Heart left ventricle (tissue), 7 donors: ENCODE measurements around a stretch of chr9.

- PRO-cap, 6 experiments: peak in 6 of 6 experiments; most common plus-strand start chr9:124658435 (in 6); most common minus-strand start chr9:124658244 (in 6)
- RAMPAGE, long total RNA, 2 experiments: no peak in any of the 2 experiments
- RRBS: no CpG with 5 or more reads among the region's 15 CpGs
Observed at GRCh38 chr9:124657981-124659010, 112.8 kb downstream of the NR6A1 start.

DNA sequence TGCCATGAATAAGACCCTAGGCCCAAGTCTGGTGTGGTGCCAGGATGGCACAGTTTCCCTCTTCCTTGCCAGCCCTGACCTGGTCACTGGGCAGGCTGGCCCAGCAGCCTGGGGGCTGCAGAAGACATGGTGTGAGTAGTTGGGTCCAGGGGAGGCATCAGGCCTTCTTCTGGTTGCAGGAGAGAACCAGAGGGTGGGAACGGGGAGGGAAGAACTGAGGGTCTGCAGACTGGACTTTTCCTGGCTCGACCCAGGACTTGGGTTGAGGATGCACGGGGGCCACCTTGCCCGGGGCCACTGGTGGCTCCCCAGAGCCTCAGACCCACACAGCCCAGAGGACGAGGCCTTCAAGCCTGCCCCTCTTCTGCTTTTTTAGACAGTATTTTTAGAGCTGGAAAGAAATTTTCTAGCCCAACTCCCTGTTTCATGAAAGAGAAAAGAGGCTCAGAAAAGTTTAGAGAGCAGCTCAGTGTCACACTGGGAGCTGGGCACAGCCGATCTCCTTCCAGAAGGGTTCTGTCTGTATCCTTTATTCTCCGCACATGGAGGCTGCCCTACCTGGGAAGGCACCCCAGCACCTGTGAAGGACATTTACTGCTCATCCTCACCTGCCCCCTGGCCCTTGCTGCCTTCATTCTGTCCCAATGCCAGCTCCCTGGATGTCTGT, 34.6 kb downstream of the OLFML2A start:
- PRO-cap, 6 experiments: no peak in any of the 6 experiments
- RAMPAGE, long total RNA, 2 experiments: no peak in any of the 2 experiments
- RRBS: no CpG with 5 or more reads among the region's 7 CpGs

DNA sequence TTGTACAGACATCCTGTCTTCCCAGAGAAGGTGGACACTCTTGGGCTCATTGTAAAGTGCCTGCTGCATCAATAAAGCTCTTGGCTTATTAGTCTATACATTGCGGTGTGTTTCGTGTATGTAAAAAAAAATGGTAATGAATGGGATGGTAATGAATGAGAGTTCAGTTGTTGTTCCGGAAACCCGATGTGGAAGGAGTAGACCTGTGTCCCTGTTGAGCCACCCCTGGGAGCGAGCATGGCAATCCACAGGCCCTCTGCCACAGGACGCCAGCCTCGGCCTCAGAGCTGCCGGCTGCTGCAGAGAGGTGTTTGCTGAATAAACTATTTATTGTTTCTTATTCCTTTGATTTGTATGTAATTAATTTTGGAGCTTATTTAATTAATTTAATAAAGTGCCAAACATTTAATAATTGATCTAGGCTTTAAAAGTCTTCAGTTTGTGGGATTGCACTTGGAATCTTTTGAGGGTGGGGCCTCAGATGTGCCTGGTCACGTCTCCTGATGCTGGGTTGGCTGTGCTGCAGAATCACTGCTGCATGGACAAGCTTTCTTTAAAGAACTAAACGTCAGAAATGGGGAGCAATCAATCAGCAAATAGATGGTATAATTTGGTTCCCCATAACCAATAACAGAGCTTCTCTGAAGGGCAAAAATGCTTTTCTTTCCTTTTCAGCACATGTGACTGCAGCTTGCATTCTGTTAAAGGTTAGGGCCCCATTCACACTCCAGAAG, 15.6 kb downstream of the ARPC5L start:
- PRO-cap, 6 experiments: no peak in any of the 6 experiments
- RAMPAGE, long total RNA, 2 experiments: no peak in any of the 2 experiments
- RRBS: no CpG with 5 or more reads among the region's 10 CpGs

DNA sequence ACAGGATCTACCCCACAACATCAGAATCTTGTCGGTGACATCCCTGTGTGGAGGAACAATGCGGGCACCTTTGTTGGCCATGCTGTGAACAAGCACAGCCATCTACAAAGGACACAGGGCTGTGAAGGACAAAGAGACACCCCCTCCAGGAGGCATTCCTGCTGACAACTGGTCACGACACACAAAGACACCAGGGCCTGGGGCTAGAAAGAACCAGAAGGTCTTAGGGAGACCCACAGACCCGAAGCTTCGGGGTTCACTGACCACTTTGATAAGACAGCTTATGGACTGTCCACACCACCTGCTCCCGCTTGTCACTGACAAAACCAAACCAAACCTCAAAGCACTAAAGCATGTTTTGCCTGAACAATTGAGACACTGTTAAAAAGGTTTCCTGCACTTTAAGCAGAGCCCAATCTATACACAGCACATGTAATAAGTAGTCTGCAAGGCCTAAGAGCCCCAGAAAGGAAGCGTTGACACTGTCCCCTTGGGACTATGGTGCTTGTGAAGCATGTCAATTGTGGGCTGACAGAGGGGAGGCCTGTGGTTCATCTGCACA, 184.9 kb downstream of the GAPVD1 start:
- PRO-cap, 6 experiments: no peak in any of the 6 experiments
- RAMPAGE, long total RNA, 2 experiments: no peak in any of the 2 experiments
- RRBS: no CpG with 5 or more reads among the region's 7 CpGs

DNA sequence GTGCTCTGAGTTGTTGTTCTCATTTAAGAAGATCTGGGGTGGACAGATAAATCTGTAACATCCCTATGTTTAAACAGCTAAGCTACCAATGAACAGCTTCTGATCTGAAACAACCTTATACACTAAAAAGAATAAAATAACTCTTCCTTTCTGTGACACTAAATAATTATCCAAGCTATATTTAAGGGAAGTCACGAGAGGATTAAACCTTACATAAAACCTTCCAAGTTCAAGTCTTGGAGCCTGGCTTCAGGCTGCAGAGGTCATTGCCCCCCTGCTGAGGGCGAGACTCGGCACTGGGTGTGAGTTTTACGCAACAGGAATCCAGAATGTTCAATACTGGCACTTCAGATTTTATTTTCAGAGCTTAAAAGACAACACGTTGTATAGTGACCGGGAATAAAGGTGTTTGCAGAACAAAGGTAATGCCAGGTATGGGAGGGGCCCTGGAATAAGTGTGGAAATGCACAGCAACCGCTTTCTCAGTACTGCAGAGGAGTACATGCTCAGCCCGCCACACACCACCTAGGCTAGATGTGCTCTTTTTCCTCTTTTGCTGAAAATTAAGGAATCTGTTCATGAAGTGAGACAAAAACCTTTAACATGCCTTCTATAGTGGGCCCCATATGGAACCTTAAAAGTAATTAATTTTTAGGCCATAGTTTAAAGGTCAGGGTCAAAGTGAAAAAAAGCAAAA, 207.0 kb downstream of the GAPVD1 start:
- PRO-cap, 6 experiments: no peak in any of the 6 experiments
- RAMPAGE, long total RNA, 2 experiments: no peak in any of the 2 experiments
- RRBS: no CpG with 5 or more reads among the region's 8 CpGs

DNA sequence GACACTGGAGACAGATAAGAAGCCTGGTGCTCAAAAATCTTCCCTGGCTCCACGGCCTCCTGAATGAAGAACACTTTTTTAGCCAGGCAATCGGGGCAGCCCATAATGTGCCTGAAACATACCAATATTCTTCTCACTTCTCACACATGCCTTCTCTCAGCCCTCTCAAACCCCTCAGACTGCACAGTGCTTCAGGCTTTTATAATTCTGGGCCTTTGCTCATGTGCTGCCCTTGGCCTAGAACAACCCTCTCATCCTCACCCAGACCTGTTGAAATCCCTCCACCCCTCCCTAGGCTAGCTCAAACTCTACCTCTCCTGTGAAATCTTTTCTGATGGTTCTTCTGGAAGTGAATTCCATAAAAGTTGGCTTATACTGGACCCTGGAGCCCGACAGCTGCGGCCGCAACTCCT, 221.6 kb downstream of the MAPKAP1 start:
- PRO-cap, 6 experiments: no peak in any of the 6 experiments
- RAMPAGE, long total RNA, 2 experiments: no peak in any of the 2 experiments
- RRBS: no CpG with 5 or more reads among the region's 5 CpGs

GRCh38 chr9:125486157-125487315, 220.5 kb downstream of the MAPKAP1 start:
- PRO-cap, 6 experiments: peak in 2 of 6 experiments; most common plus-strand start chr9:125486846 (in 1)
- RAMPAGE, long total RNA, 2 experiments: no peak in any of the 2 experiments
- RRBS: 4% methylated on average over 3 of the region's 10 CpGs

- PRO-cap, 6 experiments: no peak in any of the 6 experiments
- RAMPAGE, long total RNA, 2 experiments: no peak in any of the 2 experiments
- RRBS: no CpG with 5 or more reads among the region's 3 CpGs
Observed at GRCh38 chr9:125537902-125538492, 169.0 kb downstream of the MAPKAP1 start.

DNA sequence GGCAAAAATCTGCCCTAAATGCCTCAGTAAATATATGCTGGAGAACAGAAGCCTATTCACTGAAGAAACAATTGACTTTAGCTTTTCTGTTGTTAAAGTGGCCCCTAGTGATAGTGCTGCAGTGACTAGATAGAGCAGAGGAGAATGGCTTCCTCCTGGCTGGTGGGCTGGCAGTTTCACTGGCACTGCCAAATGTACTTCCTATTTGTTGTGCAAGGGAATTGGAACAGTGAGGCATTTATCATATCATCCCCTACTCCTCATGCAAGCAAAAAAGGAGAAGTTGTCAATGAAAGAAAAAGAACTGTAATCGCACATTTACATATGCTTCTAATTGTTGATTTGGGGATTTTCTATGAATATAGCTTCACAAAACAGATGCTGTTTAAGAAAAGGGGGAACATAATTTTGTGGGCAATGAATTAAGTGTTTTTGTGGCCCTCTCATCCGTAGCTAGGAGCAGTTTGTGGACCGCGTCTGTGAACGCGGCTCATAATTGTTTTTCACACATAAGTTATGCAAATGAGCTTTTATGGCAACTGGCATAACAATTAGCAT, 12.1 kb downstream of the PBX3 start:
- PRO-cap, 6 experiments: no peak in any of the 6 experiments
- RAMPAGE, long total RNA, 2 experiments: no peak in any of the 2 experiments
- RRBS: no CpG with 5 or more reads among the region's 6 CpGs

DNA sequence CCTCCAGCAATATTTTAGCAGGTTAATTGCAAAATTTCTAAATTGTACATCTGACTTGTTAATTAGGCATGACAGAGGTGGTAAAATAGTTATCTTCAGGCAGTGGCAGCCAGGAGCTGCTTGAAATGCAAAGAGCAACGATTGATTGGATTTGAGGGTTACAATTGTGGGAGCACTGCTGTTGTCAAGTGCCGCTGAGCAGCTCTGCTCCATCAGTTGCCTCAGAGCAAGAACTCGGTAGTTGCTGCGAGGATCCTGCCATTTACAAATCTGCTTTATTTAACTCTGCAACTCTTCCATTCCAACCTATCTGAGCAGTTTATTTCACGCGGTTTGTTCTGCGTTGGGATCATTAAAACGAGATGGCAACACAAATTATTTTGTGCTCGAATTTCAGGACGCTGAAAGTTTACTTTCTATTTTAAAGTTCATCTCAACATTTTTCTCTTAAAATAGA, 12.6 kb downstream of the PBX3 start:
- PRO-cap, 6 experiments: no peak in any of the 6 experiments
- RAMPAGE, long total RNA, 2 experiments: no peak in any of the 2 experiments
- RRBS: no CpG with 5 or more reads among the region's 10 CpGs

DNA sequence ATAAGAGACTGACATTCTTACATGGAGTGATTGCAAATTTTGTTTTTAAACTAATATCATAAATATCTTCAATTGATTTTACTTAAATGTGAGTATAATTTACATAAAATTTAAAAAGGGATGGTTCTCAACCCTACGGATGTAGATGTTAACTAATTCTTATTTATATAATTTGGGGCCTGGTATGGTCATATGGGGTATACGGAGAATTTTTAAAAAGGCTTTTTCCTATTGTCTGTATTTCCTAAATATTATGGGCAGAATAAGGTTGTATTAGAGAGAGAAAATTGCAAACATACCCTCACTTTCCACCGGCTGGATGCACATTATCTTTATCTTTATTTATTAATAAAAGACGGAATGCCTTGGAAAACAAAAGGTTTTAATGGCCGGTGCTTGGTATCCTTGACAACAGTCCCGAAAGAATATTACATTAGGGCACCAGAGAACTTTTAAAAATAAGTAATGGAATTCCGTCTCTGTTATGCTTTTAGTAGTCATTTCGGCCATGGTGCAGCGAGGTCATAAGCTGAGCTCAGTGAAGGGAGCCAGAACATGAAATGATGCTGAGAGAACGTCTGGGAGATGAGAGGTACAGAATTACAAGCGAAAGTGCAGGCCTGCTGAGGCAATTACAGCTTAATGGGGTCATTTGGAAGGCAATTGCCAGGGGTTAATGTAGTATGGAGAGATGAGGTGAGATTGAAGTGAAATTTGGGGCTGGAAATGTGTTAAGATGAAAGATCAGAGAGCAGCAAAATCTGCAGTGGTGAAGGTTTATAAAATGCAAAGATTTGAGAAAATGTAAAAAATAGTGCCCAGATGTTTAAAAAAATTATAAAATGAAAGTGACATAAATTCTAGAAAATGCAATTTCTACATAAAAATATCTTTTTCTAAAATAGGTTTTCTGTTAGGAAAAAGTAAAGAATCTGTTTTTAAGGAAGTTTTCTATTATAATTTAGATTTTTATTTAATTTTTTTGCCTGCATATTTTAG, 96.3 kb downstream of the PBX3 start:
- PRO-cap, 6 experiments: no peak in any of the 6 experiments
- RAMPAGE, long total RNA, 2 experiments: no peak in any of the 2 experiments
- RRBS: 39% methylated on average over 1 of the region's 11 CpGs

DNA sequence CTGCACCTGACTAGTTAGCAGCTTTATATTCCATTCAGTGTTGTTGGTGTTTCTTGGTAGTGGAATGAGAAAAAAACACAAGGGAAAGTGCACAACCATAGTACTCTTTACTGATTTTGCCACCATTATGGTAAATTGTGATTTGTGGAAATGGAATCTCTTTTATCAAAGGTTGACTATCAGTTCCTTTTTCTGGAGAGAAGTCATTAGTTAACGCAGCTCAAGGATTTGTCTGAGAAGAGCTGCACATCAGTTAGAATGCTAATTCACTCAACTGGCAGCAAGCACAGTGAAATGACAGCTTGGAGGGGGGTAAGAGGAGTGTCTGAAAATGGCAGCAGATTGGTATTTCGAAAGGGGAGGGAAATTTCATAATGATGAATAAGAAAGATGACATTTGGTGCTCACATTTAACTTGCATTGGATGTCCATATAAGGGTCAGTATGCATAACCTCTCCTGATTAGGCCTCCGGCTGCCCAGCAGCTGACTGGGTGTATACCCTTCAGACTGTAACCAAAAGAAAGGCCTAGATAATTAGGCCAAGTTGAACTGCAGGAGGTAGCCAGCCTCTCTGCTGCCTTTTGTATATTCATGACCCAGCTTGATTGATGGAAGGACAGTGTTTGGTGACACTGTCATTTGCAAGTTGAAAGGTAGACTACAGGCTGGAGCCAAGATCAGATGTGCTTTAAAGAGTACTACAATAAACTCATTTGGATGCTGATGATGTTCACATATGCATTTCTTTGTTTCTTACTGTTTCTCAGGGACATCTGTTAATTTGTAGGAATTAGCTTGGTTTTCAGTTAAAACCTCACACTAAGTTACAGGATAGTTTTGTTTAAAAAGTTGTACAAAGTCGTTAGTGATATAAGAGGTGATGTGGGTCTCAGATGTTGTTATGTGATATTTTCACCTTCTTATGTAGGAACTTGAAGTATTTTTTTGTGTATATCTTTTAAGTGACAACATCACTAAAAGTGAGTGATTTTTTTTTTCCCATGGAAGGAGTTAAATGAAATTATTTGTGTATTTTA, 131.1 kb downstream of the PBX3 start:
- PRO-cap, 6 experiments: no peak in any of the 6 experiments
- RAMPAGE, long total RNA, 2 experiments: no peak in any of the 2 experiments
- RRBS: no CpG with 5 or more reads among the region's 4 CpGs

DNA sequence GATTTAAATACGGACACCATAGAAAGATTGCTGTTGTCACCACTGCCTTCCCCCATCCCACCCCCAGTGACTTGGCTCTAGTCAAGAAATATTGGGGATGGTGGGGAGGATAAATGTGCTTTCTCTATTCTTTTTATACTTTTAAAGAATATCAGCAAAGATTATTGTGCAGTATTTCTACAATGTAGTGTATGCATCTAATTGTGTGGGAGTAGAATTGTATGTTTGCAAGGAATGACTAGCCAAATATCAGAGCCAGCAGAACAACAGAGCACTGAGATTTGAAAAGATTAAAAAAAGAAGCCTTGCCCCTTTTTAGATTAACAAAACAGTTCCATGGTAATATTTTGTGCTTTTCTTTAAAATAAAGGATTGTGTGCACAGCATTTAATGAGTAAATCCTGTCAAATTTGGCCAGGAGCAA, 143.4 kb downstream of the PBX3 start:
- PRO-cap, 6 experiments: no peak in any of the 6 experiments
- RAMPAGE, long total RNA, 2 experiments: no peak in any of the 2 experiments
- RRBS: no CpG with 5 or more reads among the region's 1 CpG

DNA sequence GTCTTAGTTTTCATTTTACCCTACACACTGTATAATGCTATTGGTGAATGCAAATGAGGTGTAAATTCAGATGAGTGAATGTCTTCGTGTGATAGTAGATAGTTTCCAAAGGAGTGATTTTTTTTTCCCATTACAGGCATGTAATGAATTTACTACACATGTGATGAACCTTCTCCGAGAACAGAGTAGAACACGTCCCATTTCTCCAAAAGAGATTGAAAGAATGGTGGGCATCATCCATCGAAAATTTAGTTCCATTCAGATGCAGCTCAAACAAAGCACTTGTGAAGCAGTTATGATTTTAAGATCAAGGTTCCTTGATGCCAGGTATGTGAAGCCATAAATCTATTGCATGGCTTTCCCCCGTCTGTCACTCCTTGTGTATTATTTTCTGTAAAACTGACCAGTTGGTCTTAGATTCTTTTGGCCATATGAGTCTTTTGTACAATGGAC, 182.4 kb downstream of the PBX3 start:
- PRO-cap, 6 experiments: no peak in any of the 6 experiments
- RAMPAGE, long total RNA, 2 experiments: no peak in any of the 2 experiments
- RRBS: no CpG with 5 or more reads among the region's 5 CpGs

DNA sequence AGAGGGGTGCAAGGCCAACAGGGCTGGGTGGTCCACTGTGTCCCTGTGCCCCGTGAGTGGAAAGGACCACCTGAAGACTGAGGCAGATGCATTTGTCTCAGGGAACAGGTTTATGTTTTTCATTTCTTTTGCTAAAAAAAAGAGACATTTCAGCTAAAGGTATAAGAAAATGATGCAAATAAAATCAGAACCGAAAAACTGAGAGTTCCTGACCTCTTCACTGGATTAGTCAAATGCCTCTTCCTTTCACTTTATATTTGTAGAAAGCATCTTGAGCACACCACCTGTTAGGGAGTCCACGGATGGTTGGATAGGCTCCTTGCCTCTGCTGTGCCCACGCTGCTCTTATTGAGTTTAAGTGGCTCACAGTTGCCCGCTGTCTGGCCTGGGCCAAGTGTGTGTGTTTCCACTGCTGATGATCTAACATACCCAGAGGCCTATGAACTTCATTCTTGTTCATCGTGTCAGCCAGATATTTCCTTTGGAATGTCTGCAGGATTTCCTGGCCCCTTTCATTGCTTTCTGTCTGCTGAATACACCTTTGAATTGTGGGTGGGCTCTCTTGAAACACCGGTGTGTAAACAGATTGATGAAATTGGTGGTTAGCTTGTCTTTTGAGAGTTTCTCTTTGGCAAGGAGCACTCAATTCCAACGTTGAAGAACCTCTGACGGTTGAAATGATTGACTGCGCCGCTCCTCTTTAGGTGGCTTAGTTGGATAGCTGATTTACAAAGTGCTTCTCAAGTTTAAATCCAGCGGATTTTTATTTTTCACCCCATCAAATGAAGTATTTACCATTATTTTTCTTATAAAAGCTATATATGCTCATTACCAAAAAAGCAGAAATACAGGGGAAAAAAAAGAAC, 46.6 kb downstream of the MVB12B start:
- PRO-cap, 6 experiments: no peak in any of the 6 experiments
- RAMPAGE, long total RNA, 2 experiments: no peak in any of the 2 experiments
- RRBS: no CpG with 5 or more reads among the region's 12 CpGs

DNA sequence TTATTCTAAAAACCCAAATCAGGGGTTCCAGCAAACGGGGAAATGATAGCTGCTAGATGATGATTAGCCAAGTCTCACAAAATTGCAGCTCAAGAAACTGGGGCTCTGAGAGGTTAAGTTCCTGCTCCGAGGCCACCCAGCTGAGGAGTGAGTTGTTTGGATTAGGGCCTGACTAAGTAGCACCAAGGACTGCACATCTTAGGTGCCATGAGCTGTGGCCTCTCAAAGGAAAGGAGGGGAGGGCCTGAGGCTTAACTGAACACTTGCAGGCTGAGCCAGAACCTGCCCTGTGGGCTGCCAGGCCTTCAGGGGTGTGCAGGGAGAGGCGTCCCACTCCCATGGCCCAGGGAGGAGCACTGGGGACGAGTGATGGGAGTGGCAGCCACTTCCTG, 21.9 kb downstream of the LMX1B start:
- PRO-cap, 6 experiments: no peak in any of the 6 experiments
- RAMPAGE, long total RNA, 2 experiments: no peak in any of the 2 experiments
- RRBS: no CpG with 5 or more reads among the region's 4 CpGs

GRCh38 chr9:126719417-126720128, 85.3 kb upstream of the ZBTB43 start:
- PRO-cap, 6 experiments: peak in 1 of 6 experiments; most common plus-strand start chr9:126719924 (in 1); most common minus-strand start chr9:126719694 (in 1)
- RAMPAGE, long total RNA, 2 experiments: no peak in any of the 2 experiments
- RRBS: no CpG with 5 or more reads among the region's 12 CpGs

DNA sequence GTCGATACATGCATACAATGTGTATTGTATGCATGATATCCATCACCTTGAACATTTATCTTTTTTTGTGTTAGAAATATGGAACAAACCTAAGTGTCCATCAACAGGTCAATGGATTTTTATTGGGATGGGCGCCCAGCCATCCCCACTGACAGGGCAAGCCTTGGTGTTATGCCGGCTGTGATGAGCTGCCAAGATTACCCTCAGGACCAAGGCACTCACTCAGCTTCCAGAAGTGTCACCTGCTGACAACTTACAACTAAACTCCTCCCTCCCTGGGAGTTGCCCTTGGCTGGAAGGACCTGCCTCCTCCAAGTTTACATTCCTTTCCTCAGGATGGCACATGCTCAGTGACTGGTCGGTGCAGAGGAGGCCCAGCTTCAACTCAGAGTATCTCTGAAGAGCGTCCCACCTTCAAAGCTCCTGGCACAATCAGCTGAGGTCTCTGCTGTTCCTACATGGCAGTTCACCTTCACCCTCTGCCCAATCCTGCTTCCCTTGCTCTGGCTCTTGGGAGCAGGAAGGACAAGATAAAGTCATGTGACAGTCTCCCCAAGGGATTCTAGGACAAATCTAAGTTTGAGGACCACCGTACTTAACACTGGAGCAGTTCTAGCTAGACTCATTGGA, 52.4 kb upstream of the ZBTB43 start:
- PRO-cap, 6 experiments: no peak in any of the 6 experiments
- RAMPAGE, long total RNA, 2 experiments: no peak in any of the 2 experiments
- RRBS: no CpG with 5 or more reads among the region's 6 CpGs

DNA sequence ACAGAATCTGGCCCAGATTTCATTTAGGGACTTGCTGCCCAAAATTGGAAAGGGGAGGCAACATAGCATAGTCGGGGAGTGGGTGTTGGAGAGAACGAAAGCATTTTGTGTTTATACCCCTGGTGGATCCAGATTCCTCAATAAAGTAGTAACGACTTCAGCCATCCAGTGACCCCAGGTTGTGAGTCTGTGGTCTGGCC, 13.4 kb upstream of the ANGPTL2 start:
- PRO-cap, 6 experiments: no peak in any of the 6 experiments
- RAMPAGE, long total RNA, 2 experiments: no peak in any of the 2 experiments
- RRBS: no CpG with 5 or more reads among the region's 3 CpGs

- PRO-cap, 6 experiments: peak in 1 of 6 experiments; most common plus-strand start chr9:127159512 (in 1)
- RAMPAGE, long total RNA, 2 experiments: no peak in any of the 2 experiments
- RRBS: no CpG with 5 or more reads among the region's 7 CpGs
Observed at GRCh38 chr9:127159122-127159948, 36.9 kb upstream of the ANGPTL2 start.